ENCODE measurements around a stretch of chr18.

DNA sequence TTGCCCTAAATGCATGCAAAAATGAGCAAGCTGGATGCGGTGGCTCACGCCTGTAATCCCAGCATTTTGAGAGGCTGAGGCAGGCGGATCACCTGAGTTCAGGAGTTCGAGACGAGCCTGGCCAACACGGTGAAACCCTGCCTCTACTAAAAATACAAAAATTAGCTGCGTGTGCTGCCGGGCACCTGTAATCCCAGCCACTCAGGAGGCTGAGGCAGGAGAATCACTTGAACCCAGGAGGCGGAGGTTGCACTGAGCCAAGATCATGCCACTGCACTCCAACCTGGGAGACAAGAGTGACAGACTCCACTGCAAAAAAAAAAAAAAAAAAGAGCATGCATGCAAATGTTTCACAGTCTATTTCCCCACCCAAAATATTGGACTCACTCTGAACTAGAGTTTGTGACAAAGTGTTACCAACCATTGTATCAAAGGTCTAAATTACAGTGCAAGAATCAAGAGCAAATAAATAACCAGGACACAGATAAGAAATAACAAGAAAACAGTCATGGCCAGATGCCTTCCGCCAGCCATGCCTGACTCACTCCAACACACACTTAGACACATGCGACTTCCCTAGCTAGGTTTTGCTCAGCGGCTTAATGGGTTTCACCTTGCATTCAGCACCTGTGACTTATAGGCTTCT, 62.9 kb downstream of the CYB5A start:
- RRBS = no CpG with 5 or more reads among the region's 12 CpGs

DNA sequence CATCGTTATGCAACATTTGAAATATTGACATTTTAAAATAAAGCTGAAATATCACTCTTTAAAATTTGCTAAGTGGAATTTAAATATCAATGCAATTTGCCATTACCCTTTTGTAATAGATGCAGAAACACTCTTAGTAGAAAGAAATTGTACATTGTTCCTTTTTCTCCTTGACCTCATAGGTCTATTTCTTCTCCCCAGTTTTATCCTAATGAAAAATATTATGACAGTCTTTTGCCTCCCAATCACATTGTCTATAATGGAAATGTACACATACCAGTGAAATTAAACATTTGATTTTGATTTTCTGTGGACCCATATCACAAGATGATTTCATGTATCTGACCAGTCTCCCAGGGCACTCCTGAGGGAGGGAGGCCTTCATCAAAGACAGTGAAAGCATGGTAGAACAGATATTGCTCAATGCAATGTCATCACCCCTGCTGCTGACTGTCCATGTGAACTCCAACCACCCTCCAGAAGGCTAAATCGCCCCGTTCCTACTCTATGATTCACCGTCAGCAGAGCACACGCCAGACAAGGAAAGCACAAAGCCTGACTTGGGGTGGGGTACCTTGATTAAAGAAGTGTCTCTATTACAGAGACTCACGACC, 42.7 kb downstream of the CYB5A start:
- RRBS = no CpG with 5 or more reads among the region's 6 CpGs

DNA sequence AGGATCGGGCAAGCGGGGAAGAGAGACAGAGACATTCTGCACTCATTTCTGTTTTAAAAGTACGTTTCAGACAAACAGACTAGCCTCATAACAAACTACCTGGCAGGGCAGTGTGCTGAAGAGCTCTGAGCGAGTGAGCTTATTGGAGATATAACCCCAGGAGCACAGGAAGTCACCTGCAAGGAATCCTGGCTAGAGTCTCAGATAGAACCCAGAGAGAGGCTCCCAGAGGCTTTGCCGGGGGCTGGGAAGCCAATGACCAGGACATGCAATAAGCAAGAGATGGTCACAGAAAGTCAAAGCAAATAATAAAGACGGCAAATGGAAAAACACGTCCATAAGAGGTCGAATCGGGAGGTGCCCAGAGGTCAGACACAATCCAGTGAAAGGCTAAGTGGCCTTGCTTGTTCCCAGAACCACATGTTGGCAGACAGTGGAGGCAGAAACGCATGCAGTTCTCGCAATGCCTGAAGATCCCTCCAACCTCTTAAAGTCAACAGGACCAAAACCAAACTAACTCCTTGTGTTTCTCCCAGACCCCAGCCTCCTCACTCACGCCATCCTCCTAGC, 3.1 kb downstream of the CYB5A start:
- RRBS = no CpG with 5 or more reads among the region's 12 CpGs

GRCh38 chr18:74454417-74454895, 2.7 kb downstream of the DIPK1C start:
- RRBS = no CpG with 5 or more reads among the region's 11 CpGs

GRCh38 chr18:74480070-74480462, 16.1 kb upstream of the CNDP2 start:
- RRBS = no CpG with 5 or more reads among the region's 7 CpGs

DNA sequence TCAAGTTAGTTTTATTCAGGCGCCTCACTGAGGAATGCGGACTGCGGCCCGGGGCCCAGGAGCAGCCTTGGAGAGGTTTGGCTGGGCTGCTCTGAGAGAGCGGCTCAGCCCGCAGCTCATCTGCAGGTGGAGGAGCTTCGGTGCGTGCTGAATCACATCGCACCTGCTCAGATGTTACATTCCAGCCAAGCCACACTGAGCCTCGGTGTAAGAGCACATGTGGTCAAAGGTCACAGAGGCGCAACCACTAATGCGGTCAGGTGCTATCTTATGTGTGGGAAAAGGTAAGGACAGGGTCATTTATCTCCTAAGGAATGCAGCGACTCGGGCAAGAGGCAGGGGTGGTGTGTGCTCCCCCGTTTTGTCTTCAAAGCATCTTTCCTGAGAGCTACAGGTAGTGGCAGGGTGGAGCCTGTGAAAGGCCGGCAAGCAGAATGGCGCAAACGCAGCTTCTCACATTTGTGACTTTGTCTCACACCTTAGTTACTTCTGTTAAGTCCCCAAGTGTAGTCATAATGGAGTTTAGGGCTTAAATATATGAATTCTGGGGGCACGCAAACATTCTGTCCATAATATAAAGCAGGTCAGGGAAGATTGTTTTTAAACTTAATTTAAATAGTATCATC, 16.9 kb upstream of the CNDP1 start:
- RRBS = no CpG with 5 or more reads among the region's 19 CpGs

- RRBS = no CpG with 5 or more reads among the region's 12 CpGs
These were observed 13.9 kb upstream of the CNDP1 start for GRCh38 chr18:74520325-74520860.

GRCh38 chr18:74740209-74741099, 142.8 kb downstream of the ZNF407 start:
- RRBS = no CpG with 5 or more reads among the region's 7 CpGs

- RRBS = no CpG with 5 or more reads among the region's 36 CpGs
These were observed 138.1 kb downstream of the PTGR3 start for GRCh38 chr18:75070470-75071671.

- RRBS = no CpG with 5 or more reads among the region's 9 CpGs
These were observed 9.4 kb downstream of the PTGR3 start for GRCh38 chr18:75199325-75200117.

DNA sequence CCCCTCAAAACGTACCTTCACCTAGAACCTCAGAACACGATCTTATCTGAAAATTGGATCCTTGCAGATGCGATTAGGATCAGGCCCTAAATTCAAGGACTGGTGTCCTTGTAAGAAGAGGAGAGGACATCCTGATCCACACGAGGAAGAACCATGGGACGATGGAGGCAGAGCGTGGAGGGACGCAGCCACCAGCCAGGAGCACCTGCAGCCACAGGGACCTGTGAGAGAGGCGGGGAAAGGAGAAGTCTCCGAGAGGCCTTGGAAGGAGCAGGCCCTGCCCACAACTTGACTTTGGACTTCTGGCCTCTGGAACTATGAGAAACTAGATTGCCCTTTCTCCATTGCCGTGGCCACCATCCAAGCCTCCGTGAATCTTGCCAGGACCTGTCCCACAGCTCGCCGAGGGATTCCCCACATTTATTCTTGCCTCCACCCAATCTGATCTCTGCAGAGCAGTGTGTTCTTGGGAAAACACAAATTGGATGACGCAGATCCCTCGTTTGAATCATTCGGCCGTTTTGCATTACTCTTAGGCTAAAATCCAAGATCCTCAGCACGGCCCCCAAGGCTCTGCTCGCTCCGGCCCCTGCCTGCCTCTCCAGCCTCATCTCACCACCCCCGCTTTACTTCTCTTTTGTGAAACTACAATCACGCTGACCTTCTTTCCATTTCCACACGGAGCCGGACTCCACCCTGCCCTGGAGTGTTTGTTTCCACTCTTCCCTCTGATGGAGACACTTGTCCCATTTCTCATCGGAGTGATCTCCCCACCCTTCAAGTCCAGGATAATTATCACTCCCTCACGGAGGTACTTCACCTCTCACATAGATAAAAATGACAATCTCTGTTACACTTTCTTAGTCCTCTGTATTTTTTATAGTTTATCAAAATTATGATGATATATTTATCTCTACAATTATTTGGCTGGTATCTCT, 364.2 kb downstream of the ZNF516 start:
- RRBS = no CpG with 5 or more reads among the region's 26 CpGs

DNA sequence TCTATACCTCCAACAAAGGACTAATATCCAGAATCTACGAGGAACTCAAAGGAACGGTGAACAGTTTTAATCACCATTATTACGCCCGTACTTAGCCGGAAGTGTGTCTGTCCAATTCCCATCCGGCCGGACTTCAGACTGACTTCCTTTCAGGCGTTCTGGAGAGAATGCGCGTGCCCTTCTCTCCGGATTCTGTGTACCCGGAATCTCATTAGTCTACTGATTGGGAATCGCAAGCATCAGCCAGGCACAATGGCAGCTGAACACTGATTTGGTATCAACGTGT, 239.9 kb downstream of the ZNF516 start:
- RRBS = 91% methylated on average over 4 of the region's 14 CpGs

GRCh38 chr18:76398206-76399356, 96.5 kb downstream of the ZNF516 start:
- RRBS = no CpG with 5 or more reads among the region's 24 CpGs

- RRBS = no CpG with 5 or more reads among the region's 35 CpGs
These were observed 27.4 kb downstream of the ZNF516 start for GRCh38 chr18:76467168-76468582.

DNA sequence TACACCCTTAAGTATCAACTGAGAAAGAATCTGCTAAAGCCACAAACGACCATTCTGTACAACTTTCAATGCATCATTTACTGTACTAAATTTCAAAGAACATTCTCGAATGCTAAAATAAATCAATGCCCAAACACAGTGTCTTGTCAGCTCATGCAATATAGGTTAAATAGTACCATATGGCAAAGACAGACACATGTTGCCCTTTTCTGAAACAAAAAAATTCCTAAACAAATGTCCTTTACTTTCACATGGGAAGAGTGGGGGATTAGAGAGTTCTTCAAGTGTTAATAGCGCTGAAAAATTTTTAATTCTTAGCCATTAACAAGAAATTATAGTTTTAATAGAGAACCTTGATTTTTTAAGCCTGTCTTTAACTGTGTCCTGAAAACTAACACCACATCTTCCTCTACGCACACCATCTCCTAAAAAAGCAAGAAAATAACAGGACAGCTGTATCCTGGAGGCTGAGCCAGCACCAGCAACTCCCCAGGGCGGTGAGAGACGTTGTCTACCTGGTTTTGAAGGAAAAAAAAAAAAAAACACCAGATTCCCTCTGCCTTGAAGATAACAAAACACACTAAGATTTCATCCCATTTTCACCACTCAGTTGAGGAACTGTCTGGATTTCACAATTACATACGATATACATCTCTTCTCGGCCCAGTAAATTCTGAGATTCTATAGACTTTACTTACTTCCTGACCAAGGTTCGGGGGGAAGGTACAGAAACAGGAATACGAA, 8.7 kb downstream of the ZNF516 start:
- RRBS = no CpG with 5 or more reads among the region's 10 CpGs

GRCh38 chr18:76490318-76491269, 4.4 kb downstream of the ZNF516 start:
- RRBS = 1% methylated on average over 14 of the region's 55 CpGs

DNA sequence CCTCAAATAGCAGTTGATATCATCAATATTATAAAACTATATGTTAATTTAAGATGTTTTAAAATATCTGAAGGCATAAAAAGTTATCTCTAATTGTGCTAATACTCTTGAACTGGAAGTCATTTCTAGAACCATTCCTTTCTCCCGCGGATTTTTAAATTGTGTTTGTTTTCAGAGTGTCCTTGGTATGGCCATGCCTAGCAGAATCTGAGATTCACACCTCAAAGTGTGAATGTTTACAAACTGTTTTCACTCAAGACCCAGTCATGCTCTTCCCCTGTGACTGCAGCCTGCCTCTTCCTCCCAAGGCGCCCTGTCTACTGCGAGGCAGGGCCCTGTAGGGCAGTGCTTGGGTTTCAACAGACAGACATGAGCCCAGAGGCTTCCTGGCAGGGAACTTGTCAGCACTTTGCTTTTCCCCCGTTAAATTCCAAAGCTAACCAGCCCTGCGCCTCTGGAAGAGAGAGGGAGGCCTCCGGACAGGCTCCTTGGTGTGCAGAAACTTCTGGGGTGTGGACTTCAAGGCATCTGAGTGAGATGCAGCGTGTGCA, 8.4 kb upstream of the ZNF516 start:
- RRBS = no CpG with 5 or more reads among the region's 8 CpGs

DNA sequence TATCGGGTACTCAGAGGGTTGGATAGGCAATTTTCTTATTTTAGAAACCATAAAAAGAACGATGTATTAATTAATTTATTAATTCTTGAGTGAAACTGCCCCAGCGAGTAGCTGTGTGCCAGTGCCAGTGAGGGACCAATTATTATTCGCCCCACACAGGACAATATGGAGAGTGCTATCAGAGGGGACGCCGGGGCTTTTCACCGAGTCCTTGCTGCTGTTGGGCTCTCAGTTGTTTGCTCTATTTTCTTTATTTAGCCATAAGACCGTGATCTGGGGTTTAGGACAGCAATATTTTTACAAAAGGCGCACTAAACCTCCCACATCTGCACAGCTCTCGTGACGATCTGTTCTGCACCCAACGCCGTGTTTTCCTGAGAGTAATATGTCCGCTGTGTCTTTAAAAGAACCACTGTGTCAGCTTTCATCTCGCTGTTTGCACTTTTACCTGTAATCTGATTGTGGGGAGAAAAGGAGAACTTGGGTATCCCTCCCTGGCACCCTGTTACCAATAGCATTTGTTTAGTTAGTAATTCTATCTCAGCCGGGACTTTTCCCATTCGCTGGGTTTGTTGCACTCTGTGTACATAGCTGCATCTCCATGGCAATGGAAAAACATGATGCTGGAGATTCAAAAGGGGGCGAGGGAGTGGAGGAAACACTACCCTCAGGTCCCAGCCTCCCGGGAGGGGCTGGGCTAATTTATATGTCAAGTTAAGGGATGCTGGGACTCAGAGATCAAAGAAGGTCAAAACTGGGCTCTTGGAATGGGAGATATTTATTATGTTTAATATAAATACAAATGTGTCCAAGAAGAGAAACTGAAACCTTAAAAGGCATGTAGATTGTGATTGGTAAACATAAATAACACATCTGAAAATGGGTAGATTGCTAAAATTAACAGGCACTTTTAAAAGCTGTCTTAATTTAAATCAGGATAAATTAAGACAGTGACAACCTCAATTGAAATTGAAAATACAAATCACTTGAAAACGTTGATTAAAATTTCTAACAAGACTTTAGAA, 30.2 kb upstream of the ZNF516 start:
- RRBS = no CpG with 5 or more reads among the region's 20 CpGs

GRCh38 chr18:77006407-77007157, 126.0 kb downstream of the MBP start:
- RRBS = 99% methylated on average over 2 of the region's 23 CpGs

- RRBS = 14% methylated on average over 2 of the region's 24 CpGs
These were observed 76.1 kb downstream of the MBP start for GRCh38 chr18:77056263-77057118.